HTR-8/SVneo (cell line): ENCODE data around the genes COL3A1 and COL5A2.

DNA sequence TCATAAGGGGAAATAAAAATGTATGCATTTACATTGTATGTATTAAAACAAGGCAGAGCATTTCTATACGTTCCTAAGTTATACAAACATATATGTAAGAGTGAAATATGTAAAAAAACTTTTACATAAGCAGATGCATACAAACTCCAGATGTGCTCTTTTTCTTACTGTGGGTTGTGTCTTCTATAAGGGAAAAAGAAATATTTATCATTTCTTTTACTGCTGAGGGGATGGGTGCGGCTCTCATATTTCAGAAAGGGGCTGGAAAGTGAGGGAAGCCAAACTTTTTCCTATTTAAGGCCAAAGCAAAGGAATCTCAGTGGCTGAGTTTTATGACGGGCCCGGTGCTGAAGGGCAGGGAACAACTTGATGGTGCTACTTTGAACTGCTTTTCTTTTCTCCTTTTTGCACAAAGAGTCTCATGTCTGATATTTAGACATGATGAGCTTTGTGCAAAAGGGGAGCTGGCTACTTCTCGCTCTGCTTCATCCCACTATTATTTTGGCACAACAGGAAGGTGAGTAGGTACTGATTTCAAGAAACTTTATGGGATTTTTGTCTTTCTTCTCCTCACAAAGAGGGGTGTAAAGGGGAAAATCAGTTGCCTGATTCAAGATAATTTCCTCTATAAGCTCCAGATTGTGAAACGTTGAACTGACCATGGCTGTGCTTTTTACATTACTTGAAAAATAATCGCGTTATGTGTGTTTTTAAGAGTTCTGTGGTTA lies at the start of gene COL3A1:
Gene COL3A1 (plus strand): TSS at position 322 of the 728 bp plus-strand sequence.
- RRBS: no CpG with 5 or more reads among the region's 8 CpGs

DNA sequence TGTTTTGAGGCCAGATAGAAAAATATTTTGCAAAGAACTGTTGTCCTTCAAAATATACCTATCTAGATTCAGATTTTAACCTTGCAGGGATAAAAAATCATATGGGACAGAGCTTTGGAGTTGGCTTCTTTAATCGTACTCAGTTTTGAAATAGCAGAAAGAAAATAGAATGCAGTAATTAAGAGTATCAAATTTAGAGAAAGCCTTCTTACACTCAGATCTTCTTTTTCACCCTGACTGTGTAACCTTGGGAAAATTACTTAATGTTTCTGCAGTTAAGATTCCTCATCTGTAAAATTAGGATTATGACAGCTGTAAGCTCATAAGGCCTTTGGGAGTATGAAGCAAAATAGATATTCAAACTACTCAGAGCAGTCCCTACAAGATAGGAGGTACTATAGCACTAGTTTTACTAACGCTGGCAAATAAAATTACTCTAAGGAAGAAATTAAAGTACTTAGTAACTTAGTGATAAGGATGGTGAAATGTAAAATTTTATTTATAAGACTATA lies 5.5 kb downstream of the COL3A1 start:
- RRBS: no CpG with 5 or more reads among the region's 2 CpGs

GRCh38 chr2:189179009-189180002 lies at the start of gene COL5A2:
COL5A2 (minus strand) TSS chr2:189179761.
- RRBS: no CpG with 5 or more reads among the region's 17 CpGs

DNA sequence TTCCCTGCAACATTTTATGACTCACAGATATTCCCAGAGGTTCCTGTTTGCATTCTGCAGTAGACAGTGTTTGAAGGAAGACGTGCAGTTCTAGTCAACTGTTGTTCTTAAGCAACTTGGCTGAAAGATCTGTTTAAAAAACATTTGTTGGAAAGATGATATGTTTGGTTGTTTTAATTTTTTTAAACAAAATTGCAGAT lies 103.5 kb upstream of the WDR75 start:
- RRBS: no CpG with 5 or more reads among the region's 1 CpG

GRCh38 chr2:189469868-189470309 lies 28.6 kb downstream of the WDR75 start:
- RRBS: no CpG with 5 or more reads among the region's 2 CpGs

- RRBS: no CpG with 5 or more reads among the region's 5 CpGs
Measured at GRCh38 chr2:189629095-189629618, 32.1 kb upstream of the ASDURF start.

GRCh38 chr2:189783702-189784213 lies 381 bp downstream of the ORMDL1 start:
- RRBS: 1% methylated on average over 3 of the region's 36 CpGs

- RRBS: no CpG with 5 or more reads among the region's 3 CpGs
Measured at GRCh38 chr2:190159407-190159915, 21.2 kb upstream of the C2orf88 start.

DNA sequence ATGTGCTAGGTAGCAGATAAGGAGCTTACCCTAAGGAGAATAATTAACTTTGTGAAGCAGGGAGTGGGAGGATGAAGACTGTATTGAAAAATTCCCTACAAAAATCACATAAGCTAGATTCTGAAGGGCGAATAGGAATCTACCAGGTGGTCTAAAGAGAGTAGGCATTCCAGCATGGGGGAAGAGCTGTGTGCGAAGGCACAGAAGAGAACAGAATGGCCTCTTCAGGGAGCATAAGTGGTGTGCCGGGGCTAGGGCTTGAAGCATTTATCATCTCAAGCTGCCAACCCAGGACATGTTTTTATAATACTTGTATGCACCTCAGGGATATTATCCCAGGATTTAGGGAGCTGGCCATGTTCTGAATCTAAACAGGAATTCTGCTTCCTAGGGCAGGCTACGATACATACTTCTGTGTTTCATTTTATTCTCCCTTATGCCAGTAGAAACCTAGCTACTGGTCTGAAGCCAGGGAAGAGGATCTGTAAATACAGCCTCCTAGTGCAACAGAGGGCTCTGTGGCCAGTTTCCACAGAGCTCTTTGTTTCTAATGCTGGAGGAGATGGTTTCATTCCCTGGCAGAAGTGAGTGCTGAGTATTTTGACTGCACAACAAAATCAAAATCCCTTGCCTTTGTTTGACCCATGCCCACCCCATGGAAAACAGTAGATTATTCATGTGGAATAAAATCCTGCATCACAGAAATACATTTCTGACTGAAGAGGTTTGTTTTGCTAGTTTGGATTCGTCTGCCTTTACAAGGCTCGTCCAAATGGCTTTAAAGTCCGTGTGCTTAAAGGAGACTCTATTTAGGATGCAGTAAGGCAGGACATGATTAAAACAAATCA lies 56.5 kb downstream of the NEMP2 start:
- RRBS: no CpG with 5 or more reads among the region's 7 CpGs

GRCh38 chr2:190532407-190533202 lies 1.9 kb downstream of the NEMP2 start:
- RRBS: no CpG with 5 or more reads among the region's 6 CpGs

GRCh38 chr2:190896152-190896814 lies 15.7 kb downstream of the GLS start:
- RRBS: no CpG with 5 or more reads among the region's 3 CpGs

GRCh38 chr2:190986124-190987112 lies 27.6 kb downstream of the STAT1 start:
- RRBS: no CpG with 5 or more reads among the region's 19 CpGs

- RRBS: no CpG with 5 or more reads among the region's 4 CpGs
Measured at GRCh38 chr2:191184444-191185193, 33.8 kb upstream of the STAT4 start.

DNA sequence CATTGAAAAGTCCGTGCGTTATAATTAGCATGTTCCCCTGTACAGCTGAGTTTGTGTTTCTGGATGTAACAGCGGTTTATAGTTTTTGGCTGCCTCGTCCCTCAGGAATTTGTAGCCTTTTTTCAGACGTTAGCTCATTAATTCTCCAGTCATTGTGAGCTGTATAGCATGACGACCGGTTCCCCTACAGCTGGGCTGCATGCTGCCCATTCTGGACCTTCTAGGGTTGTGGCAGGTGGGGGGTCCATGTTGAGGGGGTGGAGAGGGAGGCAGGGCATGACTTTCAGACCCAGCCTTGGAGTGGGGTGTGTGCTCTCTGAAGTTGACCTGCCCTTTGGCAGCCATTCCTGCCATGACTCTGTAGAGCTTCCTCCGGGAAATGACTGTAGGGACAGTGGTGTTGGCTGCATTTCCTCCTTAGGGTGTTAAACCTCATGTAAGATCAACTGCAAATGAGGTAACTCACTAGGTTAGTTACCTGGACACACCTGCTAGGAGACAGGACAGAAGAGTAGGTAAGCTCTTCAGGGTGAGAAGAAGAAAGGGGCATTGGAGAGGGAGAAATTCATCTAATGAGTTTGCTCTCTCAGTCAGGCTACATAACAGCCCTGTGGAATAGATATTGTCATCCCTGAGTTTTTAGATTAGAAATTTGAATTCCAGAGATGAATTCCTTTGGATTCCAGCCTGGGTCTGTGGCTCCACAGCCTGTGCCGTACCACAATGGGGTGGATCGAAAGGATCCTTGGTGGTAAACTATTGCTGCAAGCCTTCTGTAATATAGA lies 20.7 kb downstream of the MYO1B start:
- RRBS: no CpG with 5 or more reads among the region's 10 CpGs

- RRBS: no CpG with 5 or more reads among the region's 2 CpGs
Measured at GRCh38 chr2:191325182-191325785, 80.1 kb downstream of the MYO1B start.

DNA sequence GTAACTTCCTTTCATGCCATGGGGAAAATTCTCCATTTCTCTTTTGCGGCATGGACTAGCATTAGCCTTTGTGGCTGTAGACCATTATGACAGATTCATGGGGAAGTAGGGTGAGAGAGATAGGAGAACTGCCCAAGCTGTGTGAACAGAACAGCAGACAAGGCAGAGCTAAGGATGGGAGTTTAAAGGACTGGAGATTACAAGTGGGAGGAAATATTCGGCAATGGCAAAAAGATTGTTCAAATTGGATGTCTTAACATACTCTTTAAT lies 191.5 kb downstream of the MYO1B start:
- RRBS: no CpG with 5 or more reads among the region's 2 CpGs

DNA sequence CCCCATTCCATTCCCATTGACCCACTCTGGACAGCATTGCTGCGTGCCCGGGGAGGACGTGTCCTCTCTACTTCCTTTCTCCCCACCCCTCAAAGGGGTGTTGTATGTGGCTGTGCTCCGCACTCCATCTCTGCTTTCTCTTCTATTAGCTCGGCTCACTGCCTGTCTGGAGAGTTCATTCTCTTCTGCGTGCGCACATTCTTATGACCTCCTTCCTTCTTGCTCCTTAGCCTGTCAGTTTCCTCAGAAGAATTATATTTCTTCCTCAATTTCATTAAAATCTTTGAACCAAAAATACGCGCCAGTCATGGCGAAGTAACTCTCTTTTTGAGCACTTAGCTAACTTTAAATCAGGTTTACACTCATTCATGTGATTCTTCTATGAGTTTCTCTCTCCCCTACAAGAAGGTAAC lies 192.9 kb downstream of the MYO1B start:
- RRBS: no CpG with 5 or more reads among the region's 10 CpGs

GRCh38 chr2:191835866-191836549 lies 10.9 kb downstream of the CAVIN2 start:
- RRBS: no CpG with 5 or more reads among the region's 27 CpGs